Parietal lobe (tissue), 2 donors: ENCODE measurements around a stretch of chr19.

GRCh38 chr19:58559455-58559644, 939 bp upstream of the UBE2M start:
- RAMPAGE, long total RNA = no peak